NT2/D1 (cell line): ENCODE data around the gene RAB36.

DNA sequence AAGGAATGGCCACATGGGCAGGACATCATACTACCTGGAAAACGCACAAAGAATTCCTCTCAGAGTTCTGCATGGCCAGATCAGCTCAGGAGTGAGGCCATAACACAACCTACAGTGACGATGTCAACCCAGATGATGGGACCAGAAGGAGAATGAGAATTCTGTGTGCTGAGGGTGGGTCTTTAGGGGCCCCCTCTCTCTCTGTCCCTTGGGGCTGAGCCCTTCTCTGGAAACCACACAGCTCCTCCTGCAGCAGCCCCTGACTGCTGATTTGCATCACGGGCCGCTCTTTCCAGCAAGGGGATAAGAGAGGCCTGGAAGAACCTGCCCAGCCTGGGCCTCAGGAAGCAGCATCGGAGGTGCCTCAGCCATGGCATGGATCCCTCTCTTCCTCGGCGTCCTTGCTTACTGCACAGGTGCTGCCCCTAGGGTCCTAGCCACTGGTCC, 7.2 kb upstream of the IGLL5 start:
- RRBS, 2 experiments: no CpG with 5 or more reads among the region's 7 CpGs

DNA sequence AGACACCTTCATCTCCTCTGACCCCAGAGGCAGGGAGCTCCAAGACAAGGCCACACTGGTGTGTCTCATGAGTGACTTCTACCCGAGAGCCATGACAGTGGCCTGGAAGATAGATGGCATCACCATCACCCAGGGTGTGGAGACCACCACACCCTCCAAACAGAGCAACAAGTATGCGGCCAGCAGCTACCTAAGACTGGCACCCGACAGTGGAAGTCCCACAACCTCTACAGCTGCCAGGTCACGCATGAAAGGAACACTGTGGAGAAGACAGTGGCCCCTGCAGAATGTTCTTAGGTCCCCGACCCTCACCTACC, 23.1 kb downstream of the IGLL5 start:
- RRBS, 2 experiments: no CpG with 5 or more reads among the region's 5 CpGs

GRCh38 chr22:23124381-23125139, 17.2 kb downstream of the RSPH14 start:
- RRBS, 2 experiments: no CpG with 5 or more reads among the region's 22 CpGs

DNA sequence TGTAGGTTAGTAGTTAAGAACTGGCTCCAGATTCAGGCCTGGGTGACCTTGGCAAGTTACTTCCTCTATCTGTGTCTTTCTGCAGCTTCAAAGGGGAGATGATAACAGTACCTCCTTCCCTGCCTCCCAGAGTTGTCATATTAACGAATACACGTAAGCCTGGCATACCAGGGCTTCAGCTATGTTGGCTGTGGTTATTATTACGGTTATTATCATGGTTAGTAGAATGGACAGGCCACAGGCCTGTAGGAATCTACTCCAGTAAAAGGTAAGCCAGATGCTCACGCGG, 443 bp downstream of the RSPH14 start:
- RRBS, 2 experiments: no CpG with 5 or more reads among the region's 5 CpGs

- RRBS, 2 experiments: 23 to 49% methylated on average over 20 to 23 of the region's 65 CpGs
These were observed at the start of gene RAB36 for GRCh38 chr22:23144857-23146004. Gene RAB36 (plus strand): TSS chr22:23145477.

DNA sequence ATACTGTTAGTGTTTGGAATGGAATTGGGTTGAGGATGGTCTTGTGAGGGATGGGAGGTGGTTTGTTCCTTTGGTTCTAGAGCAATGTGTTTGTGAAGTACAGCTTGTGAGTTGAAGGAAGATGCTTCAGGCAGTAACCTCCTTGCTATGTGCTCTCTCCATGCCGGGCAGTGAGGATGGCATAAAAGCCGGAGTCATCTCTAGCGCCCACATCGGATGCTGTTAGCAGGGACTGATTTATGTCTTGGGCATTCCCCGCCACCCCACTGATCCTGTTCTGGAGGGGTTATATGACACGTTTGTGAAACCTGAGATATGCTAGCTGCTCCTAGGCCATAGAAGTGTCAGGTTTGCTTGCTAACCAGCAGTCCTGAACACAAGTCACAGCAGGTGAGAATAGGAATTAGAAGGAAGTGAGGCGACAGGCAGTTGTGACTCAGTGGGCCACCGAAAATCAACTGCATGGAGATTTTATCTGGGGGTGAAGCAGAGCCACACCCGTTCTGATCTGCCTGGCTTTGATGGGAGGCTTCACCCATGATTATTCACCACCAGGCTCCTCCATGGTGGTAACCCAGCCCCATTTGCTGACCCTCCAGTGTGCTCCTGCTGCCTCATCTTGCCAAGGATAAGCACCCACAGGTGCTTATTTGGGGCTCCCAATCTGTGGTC, 2.2 kb downstream of the BCR start:
- RRBS, 2 experiments: no CpG with 5 or more reads among the region's 9 CpGs

- RRBS, 2 experiments: no CpG with 5 or more reads among the region's 19 CpGs
These were observed 17.6 kb downstream of the BCR start for GRCh38 chr22:23197663-23198629.

GRCh38 chr22:23213443-23214373, 33.4 kb downstream of the BCR start:
- RRBS, 2 experiments: no CpG with 5 or more reads among the region's 14 CpGs

- RRBS, 2 experiments: no CpG with 5 or more reads among the region's 6 CpGs
These were observed 8.8 kb upstream of the DRICH1 start for GRCh38 chr22:23640770-23641470.

DNA sequence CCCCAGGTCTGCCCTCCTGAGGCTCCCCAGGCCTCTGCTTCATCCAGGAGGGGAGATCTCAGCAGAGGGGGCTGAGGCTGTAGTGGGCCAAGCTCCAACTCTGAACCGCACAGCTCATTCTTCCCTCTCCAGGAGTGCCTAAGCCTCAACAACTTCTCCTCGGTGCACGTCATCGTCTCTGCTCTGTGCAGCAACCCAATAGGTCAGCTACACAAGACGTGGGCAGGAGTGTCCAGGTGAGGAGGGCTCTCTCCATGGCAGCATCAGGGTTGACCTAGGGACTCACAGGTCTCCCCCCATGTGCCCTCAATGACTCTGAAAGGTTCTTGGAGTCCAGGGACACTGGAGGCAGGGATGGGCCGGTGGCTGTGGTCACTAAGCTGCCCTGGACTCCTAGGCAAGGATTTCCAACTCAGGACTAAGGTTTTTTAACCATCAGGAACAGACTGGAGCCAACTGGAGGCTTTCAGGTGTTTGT, 3.4 kb downstream of the RGL4 start:
- RRBS, 2 experiments: no CpG with 5 or more reads among the region's 6 CpGs

GRCh38 chr22:23834656-23835174, 4.1 kb downstream of the DERL3 start:
- RRBS, 2 experiments: 86% methylated on average over 1 of the region's 9 CpGs; no CpG with 5 or more reads in 1 of the 2 experiments

DNA sequence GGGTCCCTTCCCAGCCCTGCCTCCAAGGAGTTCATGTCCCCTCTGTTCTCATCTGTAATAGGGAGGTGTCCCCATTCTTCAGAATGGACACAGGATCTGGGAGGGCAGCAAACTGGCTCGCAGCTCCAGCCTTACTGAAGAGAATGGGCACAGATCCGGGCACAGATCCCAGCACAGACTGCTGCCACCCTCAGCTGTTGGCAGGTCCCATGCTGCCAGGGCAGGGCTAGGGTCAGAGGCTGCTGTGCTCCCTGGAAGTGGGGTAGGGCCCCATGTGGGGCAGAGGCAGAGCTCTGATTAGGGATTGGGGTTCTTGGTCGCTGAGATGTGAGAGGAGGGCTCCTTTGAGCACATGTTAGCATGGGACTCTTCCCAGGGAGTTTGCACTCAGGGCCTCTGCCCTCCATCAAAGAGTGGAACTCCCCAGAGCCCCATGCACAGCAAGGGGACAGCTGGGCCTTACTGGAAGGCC, 3.6 kb downstream of the DERL3 start:
- RRBS, 2 experiments: no CpG with 5 or more reads among the region's 3 CpGs

DNA sequence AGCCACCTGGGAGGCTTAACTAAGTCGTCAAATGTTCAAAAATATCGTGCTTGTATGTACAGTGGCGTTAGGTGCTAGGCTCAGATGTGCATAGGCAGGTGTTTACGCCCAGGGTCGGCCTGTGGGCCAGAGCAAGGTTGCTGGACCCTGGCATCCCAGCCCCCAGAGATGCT, 316 bp downstream of the SLC2A11 start:
- RRBS, 2 experiments: no CpG with 5 or more reads among the region's 5 CpGs

DNA sequence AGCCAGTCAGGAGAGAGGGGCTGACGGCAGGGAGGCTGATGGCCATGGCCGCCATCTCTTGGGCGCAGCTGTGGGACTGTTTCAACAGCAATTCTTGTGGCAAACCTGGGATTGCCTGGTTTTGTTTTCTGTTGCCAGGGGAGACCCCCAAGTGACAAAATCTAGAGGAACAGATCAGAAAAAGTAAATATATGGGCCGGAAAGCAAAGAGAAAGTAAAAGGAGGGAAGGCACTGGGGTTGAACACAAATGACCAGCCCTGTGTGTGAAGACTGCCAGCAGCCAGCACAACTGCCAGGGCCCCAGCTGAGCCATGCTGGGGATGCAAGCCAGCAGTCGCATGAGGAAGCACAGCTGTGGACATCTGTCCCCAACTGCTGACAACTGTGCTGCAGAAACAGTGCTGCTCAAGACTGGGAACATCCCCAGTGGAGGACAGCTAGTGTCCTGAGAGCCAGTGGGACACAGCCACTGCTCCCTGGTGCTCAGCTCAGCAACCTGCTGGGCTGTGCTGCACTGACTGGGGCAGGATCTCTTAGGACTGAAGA, 10.6 kb downstream of the MIF start:
- RRBS, 2 experiments: no CpG with 5 or more reads among the region's 5 CpGs

- RRBS, 2 experiments: no CpG with 5 or more reads among the region's 6 CpGs
These were observed 30.9 kb downstream of the MIF start for GRCh38 chr22:23924931-23925626.

DNA sequence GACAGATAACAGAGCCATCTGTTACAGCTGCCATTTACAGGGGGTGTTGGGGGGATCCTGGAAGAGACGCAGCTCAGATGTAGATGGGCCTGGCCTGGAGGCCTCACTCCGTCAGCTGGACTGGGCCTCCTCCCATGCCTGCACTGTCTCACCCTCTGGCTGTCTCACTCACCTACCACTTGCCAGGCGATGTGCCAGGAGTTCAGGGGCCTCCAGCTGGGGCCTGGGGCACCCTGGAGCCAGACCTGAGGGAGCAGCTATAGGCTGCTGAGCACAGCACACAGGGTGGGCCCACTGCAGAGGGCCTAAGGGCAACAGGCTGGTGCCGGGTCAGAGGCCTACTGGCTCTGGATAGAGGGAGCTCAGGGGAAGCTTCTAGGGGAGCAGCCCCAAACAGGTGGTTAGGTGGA, 16.3 kb upstream of the SUSD2 start:
- RRBS, 2 experiments: no CpG with 5 or more reads among the region's 4 CpGs

- RRBS, 2 experiments: no CpG with 5 or more reads among the region's 15 CpGs
These were observed 3.3 kb upstream of the SUSD2 start for GRCh38 chr22:24177857-24178493.

DNA sequence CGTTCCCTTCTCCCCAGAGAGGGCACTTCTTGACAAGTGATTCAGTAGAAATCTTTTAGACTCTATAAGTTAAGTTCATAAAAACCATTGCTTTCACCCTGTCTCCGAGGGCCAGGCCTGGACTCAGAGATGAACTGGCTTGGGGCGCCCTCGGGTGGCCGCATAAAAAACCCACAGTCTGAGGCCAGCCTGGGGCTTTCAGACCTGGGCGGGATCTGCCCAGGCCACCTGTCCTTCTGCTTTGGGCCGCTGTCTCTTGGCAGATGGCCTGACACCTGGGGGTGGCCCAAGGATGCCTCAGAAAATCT, 11.1 kb upstream of the SPECC1L start:
- RRBS, 2 experiments: no CpG with 5 or more reads among the region's 7 CpGs

DNA sequence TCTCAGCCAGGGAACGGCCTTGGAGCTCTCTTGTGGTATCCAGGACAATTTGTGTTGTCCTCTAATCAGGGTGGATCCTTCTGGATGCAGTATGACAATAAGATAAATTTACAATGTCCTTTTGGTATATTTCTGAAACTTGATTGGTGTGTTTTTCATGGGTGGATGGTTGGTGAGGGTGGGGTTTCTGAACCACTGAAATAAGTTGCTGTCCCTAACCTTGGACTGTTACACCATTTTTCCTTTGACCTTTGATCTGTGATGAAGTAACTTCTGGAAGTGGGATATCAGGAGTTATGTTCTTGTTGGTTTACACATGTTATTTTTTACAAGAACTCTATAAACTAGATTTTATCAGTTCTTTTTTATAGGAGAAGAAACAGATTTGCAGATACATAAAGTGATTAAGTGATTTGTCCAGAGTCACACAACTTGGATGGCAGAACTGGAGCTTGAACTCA, 21.5 kb downstream of the SPECC1L start:
- RRBS, 2 experiments: no CpG with 5 or more reads among the region's 1 CpG